LHCN-M2 (cell line): Measurements from ENCODE around the gene ILVBL.

GRCh38 chr19:14081843-14082360, 3.7 kb downstream of the C19orf67 start:
- RAMPAGE, long total RNA = no peak

- RAMPAGE, long total RNA = no peak
These were observed 15.3 kb upstream of the C19orf67 start for GRCh38 chr19:14100655-14101513.

- RAMPAGE, long total RNA = no peak
These were observed 31.2 kb upstream of the ASF1B start for GRCh38 chr19:14167437-14168225.

DNA sequence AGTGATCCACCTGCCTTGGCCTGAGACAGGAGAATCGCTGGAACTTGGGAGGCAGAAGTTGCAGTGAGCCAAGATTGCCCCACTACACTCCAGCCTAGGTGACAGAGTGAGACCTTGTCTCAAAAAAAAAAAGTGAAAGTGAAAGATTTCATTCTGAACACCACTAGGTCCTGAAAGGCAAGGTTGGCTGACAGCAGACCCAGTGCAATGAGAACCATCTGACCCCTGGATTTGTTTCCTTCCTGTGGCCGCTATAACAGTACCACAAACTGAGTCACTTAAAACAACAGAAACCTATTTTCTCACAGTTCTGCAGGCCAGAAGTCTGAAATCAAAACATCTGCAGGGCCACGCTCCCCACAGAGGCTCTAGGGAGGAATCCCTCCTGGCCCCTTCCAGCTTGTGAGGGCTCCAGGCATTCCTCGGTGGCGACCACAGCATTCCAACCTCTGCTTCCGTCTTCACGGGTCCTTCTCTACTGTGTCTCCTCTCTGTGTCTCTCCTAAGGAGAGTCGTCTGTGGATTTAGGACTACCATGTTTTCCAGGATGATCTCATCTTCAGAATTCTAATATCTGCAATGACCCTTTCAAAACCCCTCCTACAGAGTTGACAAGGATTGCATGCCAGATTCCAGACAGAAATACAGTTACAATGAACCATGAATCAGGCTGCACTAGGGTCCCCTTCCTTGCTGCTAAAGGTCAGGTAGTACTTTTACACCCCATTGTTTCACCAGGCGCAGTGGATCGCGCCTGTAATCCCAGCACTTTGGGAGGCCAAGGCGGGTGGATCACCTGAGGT, 78.0 kb upstream of the ADGRL1 start:
- RAMPAGE, long total RNA = no peak

DNA sequence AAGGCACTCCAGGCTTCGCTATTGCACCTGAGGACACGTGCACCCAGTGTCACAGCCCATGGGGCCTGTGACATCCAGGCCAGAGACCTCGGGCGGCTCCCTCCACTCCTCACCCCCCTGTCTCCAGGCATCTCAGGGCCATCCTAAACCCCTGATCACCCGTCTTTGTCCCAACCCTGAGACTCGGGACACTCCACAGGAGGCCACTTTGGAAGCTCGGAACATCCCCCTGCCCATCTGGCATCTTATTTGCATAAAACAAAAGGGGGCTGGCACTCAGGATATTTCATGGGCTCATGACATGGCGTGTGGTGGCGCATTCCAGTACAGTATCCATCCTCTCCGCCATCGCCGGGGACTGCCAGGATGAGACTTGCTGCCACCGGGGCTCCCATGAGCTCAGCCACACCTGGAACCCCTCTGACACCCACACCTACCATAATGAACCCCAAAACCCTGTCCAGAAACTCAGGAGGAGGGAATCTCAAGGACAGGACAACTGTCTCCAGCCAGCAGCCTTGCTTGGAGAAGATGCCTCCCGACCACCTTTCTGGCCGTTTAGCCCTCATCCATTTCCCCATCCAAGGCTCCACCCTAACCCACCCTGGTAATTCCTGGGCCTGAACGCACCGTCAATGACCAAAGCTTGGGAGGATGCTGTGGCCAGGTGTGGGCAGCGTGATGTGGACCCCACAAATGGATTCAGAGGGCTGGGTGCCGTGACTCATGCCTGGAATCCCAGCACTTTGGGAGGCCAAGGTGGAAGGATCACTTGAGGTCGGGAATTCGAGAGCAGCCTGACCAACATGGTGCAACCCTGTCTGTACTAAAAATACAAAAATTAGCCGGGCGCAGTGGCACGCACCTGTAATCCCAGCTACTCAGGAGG, 13.3 kb downstream of the ADGRE5 start:
- RAMPAGE, long total RNA = no peak

DNA sequence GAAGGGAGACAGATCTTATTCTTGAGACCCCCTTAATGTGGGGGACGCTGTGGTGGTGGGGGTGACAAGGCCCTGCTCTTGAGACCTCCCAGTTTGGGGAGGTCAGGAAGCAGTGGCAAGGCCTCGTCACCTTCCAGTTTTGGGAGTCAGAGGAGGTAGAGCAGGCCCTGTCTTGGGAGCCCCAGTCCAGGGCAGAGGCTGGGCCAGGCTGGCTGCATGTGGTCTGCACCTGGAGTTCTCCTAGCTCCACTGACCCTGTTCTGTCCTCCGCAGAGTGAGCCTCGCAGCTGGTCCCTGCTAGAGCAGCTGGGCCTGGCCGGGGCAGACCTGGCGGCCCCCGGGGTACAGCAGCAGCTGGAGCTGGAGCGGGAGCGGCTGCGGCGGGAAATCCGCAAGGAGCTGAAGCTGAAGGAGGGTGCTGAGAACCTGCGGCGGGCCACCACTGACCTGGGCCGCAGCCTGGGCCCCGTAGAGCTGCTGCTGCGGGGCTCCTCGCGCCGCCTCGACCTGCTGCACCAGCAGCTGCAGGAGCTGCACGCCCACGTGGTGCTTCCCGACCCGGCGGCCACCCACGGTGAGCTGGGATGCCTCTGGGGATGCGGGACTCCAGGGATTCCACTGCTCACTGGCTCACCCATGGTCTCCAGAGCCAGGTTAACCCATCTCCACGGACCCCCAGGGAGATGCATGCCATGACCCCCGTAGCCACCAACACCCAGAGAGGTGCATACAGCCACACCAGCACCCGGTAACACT, 7.9 kb downstream of the PKN1 start:
- RAMPAGE, long total RNA = no peak

- RAMPAGE, long total RNA = no peak
These were observed 1.4 kb upstream of the GIPC1 start for GRCh38 chr19:14497053-14497995.

GRCh38 chr19:14556481-14557156, 15.2 kb downstream of the NDUFB7 start:
- RAMPAGE, long total RNA = no peak

DNA sequence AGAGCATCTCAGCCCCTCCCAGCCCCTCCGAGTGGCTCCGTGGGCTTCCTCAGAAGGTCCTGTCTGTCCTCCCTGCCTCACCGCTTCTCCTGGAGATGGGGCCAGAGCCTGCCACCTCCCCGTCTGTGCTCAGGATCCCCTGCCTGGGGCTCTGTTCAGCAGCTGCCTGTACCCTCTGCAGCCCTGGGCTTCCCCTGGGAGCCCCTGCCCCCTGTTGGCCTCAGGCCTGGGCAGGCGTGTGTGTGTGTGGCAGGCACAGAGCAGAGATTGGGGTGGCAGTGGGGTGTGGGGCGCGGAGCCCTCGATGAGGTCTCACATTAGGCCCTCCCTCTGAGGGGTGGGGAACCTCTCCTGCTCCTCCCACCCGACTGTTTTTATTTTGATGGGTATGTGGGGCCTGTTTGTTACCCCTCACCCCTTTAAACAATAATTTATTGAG, 13.1 kb downstream of the NDUFB7 start:
- RAMPAGE, long total RNA = no peak

DNA sequence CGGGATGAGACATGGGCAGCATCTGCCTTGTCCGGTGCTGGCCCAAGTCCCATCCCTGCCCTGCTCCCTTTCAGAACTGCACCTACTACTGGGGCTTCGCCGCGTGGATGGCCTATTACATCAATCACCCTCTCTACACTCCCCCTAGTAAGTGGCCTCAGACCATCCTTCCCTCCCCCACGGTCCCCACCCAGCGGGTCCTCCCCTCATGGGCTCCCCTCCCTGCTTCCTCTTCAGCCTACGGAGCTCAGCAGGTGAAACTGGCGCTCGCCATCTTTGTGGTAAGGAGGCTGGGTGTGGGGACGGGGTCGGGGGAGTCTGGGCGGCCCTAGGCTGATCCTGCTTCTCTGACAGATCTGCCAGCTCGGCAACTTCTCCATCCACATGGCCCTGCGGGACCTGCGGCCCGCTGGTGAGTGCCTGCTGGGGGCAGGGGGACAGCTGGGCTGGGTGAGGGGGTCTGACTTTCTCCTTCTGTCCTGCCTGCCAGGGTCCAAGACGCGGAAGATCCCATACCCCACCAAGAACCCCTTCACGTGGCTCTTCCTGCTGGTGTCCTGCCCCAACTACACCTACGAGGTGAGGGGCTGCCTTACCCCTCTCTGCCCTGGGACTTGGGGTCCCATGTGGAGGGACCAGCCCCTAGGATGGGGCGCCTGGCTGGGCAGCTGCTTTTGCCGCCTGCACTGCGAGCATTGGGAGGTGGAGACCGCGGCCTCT, 7.0 kb downstream of the NDUFB7 start:
- RAMPAGE, long total RNA = no peak

- RAMPAGE, long total RNA = no peak
These were observed 42.0 kb downstream of the ZNF333 start for GRCh38 chr19:14731878-14732224.

- RAMPAGE, long total RNA = no peak
These were observed 42.5 kb downstream of the ZNF333 start for GRCh38 chr19:14732284-14732890.

DNA sequence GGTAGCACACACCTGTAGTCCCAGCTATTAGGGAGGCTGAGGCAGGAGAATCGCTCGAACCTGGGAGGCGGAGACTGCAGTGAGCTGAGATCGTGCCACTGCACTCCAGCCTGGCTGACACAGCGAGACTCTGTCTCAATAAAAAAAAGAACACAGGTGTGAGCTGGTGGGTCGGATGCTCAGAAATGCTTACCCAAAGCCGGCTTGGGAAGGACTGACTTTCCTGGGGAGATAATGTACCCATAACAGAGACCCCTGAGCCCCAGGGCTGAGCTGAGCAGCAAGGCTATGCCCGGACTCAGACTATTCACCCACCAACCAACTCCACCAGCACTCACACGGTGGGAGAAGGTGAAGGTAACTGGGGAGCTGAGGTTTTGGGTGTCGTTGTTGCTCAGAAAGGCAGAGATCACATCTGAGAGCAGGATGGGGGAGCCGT, 23.0 kb downstream of the ADGRE2 start:
- RAMPAGE, long total RNA = no peak

DNA sequence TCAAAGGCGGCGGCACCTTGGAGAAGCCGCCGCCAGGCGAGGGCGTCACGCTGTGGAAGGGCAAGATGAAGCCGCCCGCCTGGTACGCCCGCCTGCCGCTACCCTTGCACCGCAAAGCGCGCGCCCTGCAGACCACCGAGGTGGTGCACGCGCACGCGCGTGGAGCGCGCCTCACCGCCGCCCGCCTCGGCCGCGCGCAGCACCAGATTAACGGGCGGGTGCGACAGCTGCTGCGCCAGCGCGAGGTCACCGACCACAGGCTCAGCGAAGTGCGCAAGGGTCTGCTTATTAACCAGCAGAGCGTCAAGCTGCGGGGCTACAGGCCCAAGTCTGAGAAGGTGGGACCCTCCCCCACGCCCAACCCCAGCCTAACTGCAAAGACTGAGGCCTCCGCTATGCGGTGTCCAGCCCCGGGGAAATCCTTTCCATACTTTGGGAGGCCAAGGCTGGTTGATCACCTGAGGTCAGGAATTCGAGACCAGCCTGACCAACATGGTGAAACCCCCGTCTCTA, 588 bp downstream of the CCDC105 start:
- RAMPAGE, long total RNA = no peak

DNA sequence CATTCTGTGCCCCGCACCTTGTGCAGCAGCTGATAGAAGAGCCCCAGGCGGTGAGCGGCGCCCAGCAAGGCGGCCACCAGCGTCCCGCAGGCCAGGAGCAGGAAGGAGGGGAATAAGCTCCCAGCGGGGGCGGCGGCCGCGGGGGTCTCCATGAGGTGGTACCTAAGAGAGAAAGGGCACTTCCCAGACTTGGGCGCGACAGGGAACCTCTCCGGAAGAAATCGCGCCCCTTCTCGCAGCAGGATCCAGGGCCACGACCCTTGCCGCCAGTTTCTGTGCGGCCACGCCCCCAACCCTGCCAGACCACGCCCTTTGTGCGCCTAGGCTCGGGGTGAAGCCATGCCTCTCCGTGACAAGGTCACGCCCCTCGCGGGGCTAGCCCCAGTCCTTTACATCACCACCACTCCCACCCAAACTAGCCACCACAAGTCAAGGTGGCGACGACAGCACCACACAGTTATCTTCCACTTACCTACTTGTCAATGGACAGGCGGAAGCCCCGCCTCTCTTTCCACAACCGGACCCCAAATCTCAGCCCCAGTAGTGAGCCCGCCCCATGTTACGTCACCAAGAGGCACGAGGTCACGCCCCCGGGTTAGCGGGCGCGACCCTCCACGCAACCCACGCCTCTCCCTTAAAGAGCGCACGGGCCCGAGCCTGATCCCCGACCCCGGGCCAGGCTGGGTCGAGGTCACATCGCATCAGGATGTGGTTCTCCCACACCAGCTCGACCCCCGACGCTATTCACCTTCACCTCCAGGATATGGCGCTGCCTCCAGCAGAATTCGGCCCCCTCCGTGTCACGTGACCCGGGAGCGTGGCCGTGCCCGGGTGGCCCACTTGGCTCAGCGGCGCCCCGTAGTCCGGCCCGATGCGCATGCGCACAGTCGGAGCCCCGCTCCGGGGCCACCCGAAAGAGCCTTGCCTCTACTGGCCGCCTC, at the start of gene ILVBL:
ILVBL (minus strand) TSS at position 879 of the 941 bp plus-strand sequence.
- RAMPAGE, long total RNA = no peak

- RAMPAGE, long total RNA = no peak
These were observed 3.5 kb downstream of the NOTCH3 start for GRCh38 chr19:15197234-15197837.

DNA sequence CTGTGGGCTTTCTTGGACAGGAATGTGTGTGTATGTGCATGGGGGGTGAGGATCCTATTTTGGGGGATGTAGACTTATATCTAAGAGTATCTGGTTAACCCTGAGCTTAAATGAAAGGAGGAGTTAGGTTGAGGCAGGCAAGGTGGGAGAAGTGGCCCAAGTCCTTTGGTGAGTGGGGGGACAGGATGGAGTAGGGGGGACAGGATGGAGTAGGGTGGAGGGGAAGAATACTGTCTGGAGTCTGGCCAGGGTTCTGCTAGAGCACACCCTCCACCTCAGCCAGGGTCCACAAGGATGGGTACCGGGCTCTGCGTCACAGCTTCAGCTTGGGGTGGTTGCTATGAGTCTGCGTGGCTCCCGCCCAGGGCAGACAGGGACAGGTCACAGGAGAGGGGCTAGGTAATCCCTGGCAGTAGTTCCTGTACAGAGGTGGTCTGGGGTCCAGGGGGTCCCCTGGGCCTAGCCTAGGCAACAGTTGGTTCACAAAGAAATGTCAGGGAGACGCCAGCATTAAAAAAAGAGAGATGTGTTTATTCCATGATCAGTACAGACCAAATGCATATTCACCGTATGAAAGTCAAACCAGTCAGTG, 4.2 kb upstream of the EPHX3 start:
- RAMPAGE, long total RNA = no peak

DNA sequence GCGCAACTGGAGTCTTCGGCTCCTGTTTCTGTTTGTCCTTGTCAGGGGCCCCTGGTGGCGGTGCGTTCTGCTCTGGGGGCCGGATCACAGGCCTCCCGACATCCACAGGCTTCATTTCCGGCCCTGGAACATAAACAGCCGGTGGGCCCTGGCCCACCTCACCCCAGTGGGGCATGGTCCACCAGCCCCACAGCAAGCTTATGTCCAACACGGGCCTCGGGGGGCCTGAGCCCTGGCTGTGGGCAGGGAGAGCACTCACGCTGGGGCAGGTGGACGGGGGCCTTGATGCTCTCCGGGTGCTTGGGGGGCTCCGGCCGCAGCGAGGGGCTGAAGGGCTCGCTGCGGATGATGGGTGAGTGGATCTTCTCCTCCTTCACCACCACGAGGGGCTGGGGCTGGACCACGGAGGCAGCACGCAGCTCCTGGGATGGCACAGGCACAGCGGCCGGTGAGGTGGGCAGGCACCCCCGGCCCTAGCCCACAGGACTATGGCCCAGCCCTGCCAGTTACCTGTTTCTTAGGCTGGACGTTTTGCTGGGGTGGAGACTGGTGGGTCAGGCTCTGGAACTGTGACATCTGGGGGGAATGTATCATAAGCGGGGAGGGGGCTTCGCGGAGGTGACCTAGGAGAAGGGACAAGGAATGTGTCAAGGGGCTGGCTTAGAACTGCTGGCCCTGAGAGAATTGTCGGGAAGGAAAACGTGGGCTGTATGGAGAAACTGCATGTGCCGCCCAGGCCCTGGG, 7.3 kb upstream of the EPHX3 start:
- RAMPAGE, long total RNA = no peak

DNA sequence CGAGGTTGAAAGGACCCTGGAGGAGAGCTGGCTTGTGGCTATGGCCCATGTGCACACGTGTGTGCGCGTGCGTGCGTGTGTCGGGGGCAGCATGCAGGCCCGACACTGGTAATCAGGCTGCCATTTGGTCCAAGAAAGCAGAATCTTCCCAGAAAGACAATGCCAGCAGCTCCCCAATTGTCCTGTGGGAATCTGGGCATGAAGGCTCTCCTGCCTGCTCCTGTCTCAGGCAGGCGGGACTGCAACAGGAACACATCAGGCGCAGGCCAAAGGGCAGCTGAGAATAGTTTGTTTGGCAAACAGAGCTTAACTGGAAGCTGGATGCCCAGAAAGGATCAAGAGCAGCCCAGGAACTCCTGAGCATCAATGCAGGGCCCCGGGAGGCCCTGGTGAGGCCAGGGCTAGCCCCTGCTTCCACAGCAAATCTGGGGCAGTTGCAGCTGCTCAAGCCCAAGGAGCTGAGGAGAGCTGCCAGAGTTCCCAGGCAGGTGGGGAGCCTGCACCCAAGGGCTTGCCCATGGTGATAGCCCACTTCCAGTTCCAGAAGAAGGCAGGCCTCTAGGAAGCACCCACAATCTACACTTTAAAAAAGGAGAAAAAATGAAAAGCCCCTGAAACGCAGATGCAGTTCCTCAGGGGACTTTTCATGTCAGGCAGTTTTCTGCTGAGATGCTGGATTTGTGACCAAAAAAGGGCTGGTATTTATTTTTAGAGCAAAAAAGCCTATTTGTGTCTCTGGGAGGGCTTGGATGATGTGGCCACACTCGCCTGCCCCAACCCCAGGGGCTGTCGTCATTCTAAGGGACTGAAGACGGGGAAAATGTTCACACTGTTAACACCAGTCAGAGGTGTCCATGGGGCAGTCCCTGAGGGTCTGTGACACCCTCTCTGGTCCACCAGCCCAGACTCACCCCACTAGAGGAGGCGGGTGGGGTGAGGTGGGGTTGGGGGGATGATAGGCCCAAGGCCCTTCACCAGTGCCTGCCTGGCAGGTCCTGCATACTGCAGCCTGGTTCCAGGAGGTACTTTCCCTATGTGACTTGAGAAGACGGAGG, 15.6 kb upstream of the EPHX3 start:
- RAMPAGE, long total RNA = no peak

DNA sequence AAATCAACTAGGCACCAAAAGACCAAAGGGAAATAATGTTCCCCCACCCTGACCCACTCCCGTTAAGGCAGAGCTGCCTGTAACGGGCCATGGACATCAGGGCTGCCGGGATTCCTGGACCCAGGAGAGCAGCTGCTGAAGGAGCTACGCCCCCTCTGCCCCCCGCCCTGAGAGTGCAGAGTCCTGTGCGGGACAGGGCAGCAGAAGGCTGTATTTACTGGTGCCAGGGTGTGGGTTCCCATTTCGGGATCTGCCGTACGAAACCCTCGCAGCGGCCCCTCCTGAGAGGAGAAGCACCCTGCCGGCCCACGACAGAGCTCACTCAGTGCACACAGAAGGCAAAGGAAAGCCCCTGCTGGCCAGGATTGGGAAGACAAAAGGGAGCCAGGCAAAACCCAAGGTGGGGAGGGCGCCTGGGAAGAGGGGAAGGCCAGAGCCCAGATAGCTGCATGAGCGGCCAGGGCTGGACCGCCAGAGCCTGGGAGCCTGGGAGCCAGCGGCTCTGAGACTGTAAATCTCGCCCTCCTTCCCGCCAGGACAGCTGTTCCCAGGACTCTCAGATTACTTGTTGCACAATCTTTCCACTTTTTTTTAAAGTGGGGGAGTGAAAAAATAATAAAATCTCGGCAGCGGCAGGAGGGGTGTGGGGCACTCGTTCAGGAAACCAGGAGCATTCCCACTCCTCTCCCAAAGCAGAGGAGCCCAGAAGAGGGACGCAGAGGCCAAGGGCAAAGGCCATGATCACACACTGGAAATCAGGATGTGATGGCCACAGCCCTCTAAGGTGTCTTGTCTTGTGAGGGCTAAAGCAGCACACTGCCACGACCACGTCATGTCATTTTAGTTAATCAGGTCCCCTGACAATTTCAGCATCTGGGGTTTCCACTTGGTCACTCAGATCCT, 19.5 kb upstream of the EPHX3 start:
- RAMPAGE, long total RNA = no peak